Endodermal cell (in vitro differentiated cells): ENCODE results near the gene UBE2QL1.

- PRO-cap, result no peak
Observed at GRCh38 chr5:1173038-1173244, 28.5 kb upstream of the SLC6A19 start.

DNA sequence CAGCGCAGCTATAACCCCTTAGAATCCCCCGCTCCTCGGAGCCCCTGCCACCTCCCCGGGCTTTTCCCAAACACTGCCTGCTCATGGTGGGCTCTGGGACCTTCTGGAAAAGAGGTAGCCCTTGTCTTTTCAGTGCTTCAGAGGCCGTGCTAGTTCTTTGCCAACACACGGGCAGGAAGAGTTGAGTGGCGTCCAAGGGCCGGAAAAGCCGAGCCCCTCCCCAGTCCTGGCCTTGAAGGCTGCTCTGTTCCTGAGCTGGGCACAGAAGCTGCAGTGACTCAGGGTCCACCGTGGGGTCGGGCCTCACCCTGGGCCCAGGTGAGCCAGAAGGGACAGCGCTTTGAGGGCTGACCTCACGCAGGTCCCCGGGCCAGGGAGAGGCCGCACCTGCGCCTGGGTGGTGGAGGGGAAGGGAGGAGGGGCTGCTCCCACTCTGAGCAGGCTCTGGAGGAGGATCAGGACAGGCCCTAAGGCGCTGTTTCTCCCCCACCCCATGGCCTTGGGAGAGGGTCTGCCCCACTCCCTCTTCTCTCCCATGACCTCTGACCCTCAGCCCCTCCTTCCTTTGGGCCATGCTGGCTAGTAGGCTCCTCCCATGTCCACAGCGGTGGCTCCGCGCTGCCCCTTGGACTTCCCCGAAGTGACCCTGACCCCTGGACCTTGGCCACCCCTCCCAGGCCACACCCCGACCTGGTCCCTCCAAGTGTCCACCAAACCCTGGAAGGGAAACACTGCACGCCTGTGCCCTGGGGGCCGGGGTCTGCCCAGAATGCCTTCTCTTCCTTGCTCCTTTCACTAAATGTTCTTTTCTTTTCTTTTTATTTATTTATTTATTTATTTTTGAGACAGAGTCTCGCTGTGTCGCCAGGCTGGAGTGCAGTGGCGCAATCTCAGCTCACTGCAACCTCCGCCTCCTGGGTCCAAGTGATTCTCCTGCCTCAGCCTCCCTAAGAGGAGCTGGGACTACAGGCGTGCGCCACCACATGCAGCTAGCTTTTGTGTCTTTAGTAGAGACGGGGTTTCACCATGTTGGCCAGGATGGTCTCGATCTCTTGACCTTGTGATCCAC, 19.7 kb upstream of the SLC6A19 start:
- PRO-cap, result no peak

DNA sequence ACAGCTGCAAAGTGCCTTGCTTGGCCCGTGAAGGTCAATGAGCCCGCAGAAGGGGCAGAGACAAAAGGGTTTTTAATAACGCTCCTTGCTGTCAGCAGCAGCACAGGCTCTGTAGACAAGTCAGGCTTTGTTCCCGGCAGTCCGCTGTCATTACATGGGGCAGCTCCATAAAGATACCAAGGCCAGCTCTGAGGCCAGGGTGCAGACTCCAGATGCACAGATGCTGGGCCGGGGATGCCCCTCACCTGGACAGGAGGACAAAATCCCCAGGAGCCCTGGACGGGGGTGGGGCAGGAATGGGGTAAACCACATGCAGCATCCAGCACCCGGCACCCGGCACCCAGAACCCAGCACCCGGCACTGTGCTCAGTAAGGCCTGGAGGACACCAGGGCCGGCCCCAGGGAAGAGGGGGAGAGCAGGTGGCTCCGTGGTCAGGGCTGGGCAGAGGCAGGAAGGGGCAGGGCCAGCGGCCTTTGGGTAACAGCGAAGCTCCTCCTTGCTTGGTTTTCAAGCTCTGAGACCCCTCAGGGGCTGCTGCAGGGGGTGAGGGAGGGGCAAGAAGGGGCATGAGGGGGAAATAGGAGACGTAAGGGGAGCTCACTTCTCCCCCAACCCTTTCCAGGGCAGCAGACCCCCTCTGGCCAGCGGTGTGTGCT, 18.0 kb upstream of the SLC6A19 start:
- PRO-cap, result no peak

GRCh38 chr5:1460162-1460573, 14.9 kb upstream of the SLC6A3 start:
- PRO-cap, result no peak

- PRO-cap, result no peak
Observed at GRCh38 chr5:1477070-1477983, 32.1 kb upstream of the SLC6A3 start.

GRCh38 chr5:1486433-1487411, 37.0 kb downstream of the LPCAT1 start:
- PRO-cap, result no peak

DNA sequence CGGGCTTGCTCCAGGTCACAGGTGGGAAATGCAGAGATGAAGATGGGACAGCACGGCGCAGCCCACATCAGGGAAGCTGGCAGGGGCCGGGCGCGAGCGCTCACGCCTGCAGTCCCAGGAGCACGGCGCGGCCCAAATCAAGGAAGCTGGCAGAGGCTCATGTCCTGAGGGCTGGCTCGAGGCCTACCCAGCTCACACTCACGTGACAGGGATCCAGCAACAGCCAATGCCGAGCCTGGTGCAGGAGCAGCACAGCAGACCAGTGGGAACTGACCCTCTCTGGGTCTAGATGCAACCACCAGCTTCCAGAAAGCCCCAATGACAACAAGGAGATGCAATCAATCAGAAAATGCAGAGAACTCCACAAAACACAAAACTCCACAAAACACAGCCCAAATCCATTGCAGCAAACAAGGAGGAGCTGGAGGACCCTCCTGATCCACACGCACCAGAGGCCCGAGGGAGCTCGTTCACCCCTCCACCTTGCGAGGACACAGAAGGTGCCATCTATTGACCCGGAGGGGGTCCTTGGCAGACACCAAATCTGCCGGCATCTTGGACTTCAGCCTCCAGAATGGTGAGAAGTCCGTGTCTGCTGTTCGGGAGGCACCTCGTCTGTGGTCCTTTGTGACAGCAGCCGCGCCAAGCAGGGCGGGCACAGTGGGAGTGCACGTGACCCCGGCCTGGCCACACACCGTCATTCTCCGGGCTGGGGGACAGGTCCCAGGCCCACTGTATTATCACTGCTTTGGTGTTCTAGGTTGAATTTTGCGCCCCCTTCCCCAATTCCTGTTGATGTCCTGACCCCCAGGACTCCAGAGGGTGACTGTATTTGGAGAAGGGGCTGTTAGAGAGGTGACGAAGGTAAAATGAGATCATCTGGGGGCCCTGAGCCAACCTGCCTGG, 16.0 kb downstream of the LPCAT1 start:
- PRO-cap, result no peak

DNA sequence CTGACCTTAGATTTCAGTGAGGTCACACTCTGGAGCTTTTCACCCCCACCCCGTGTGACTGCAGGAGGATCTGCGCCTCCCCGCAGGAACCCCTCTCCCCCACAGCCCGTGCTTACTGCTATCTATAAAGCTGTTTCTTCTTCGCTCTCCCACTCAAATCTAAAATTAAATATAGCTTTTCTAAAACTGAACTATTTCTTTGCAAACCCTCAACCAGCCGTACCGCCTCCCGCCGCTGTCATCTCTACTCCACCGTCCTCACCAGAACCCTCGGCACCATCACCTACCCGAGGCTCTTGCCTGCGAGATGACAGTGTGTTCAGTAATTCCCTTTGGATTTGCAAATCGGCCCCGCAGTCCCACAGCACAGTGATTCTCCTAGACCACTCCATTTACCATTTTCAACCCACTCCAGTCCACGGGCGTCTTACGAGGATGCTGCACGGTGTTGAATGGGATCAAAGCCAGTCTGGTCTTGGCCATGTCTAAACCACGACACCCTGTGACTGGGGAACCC, 13.6 kb downstream of the LPCAT1 start:
- PRO-cap, result no peak

DNA sequence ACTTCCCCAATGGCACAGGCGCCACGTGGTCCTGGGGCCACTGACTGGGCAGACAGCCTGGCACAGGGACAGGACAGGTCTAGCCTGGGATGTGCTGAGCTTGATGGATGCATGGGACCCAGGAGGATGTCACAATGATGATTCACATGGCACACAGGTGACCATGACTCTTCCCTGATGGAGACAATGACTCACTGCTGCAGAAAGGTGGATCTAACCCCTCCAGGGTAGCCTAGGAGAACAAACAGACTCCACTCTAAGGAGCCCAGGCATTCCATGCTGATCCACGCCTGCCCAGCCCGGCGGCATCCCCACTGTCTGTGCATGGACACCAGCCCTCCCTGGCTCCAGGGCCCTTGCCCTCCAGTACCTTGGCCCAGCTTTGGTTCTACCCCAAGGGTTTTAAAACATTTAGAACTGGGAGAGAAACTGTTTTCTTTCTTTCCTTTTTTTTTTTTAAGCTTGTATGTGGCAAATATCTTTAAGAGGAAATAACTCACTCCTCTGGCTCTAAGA, 7.5 kb downstream of the LPCAT1 start:
- PRO-cap, result no peak

GRCh38 chr5:1522728-1523432, 880 bp downstream of the LPCAT1 start:
- PRO-cap, result no peak

DNA sequence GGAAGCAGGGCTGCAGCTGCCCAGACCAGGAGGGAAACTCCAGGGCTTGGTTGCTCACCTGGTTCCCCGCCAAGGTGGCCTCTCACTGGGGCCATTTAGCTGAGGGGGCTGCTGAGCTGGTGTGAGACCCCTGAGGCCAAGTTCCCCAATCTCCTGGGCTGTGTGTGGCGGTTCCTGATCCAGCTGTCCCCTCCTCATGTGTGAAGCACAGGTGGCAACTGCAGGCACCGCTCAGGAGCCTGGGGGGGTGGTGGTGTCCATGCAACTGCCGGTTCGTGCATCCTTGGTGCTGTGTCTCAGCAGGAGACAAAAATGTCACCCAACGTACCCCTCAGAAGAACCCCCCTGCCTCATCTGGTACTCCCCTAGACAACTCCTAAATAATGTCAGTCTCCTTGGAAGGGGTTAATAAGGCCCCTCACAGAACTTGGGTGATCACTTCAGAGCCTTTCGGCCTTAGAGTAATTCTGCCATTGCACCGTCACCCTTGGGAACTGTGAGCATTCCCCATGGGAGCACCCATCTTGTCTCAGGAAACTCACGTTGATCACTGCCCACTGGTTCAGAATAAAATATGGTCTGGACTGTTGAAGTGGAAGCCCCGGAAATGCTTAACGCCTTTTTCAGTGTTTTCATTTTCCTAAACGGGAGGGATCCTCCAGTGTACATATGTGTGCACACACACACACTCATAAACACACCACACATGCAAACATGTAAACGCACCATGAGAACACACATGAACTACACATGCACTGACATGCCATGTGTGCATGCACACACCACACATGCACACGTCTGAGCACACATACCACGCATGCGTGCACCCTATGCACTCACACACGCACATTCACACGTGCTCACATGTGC, 17.4 kb downstream of the MRPL36 start:
- PRO-cap, result no peak

DNA sequence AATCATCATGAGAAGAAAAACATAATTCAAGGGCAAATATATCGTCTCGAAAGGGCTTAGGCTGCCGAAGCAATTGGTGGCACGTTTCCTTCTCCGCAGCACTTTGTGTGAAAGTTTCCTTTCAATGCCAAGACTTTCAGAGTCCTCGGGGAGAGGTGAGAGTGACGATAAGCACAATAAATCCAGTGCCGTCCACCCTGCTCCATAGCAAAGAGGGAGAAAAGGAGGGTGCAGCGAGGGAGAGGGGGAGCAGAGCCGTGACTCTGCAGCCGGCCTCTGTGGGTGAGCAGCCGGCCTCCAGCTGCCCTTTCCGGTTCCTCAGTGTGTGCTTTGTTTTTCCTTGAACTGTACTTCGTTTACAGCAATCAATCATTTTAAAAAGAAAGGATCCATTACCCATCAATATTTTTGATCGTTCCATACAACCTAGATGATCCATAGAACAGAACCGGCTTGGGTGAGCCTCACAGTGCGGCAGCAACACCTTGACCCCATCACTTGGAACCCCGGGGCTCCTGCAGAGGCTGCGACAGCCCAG, 246.9 kb upstream of the IRX4 start:
- PRO-cap, result no peak

DNA sequence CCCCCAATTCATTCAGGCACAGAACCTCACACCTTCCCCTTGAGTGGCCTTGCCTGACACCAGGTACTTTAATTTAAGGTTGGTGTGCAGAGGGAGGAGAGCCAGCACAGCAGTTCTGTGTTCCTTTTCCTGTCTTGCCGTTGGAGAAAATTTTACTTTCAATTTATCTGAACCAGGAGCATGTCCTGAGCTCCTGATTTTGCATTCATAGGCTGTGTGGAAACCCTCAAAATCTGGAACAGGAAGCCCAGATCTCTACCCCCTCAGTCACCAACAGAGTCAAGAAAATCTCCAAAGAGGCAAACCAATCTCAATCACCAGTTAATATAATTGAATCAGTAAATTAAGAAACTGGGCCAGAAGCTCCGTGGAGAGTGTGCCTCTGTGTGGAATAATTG, 363.1 kb downstream of the IRX2 start:
- PRO-cap, result no peak

- PRO-cap, result bidirectional peak, plus-strand start at chr5:3103621, minus-strand start at chr5:3103630
Observed at GRCh38 chr5:3103457-3103882, 352.0 kb upstream of the IRX2 start.

- PRO-cap, result bidirectional peak, plus-strand start at chr5:3104679, minus-strand start at chr5:3104480; bidirectional peak, plus-strand start at chr5:3104977, minus-strand start at chr5:3104820
Observed at GRCh38 chr5:3104347-3105038, 353.0 kb upstream of the IRX2 start.

- PRO-cap, result no peak
Observed at GRCh38 chr5:3311467-3311826, 284.2 kb upstream of the IRX1 start.

DNA sequence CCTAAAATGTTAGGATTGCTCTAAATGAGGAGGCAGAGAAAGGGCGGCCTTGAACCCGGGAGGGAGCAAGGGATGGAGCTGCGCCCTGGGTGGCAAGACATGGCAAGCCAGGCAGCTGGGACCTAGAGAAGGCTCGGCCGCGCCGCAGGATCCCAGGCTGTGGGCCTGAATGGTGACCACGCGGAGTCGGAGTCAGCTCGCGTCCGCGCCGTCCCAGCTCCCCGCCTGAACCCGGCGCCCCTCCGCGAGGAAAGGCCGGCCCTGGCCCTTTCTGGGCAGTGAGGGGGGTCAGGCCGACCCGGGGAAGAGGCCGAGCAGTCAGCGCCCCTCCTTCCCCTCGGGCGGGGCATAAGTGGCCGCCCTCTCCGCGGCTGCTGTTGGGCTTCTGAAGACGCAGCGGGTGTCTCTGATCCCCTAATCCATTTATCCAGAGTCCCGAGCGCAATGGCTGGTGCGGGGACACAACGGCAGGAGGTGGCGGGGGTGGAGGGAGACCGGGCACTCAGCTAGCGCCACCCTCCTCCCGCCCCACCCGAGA, 10.7 kb downstream of the IRX1 start:
- PRO-cap, result bidirectional peak, plus-strand start at position 430 of the sequence, minus-strand start at position 273 of the sequence

GRCh38 chr5:4901859-4902401, 238.2 kb upstream of the ADAMTS16 start:
- PRO-cap, result no peak

- PRO-cap, result no peak
Observed at GRCh38 chr5:5462315-5463070, 40.0 kb downstream of the ICE1 start.

DNA sequence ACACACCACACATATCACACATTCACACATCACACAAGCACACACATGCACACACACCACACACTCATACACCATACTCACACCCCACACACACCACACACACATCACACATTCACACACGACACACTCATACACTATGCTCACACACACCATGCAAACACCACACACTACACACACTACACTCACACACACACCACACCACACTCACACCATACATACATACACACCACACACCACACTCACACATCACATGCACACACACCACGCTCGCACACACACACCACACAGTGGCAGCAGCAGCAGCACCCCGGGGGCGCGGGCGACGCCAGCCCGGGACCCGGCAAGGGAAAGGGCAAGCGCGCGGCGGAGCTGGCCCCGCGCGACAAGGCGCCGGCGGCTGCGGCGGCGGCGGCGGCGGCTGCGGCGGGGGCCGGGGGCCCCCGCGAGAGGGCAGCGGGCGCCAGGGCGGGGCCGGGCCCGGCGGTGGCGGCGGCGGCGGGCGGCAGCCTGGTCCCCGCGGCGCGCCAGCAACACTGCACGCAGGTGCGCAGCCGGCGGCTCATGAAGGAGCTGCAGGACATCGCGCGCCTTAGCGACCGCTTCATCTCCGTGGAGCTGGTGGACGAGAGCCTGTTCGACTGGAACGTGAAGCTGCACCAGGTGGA, at the start of gene UBE2QL1:
Gene UBE2QL1 (plus strand): TSS at position 527 of the 665 bp plus-strand sequence.
- PRO-cap, result no peak